CD14-positive monocyte (primary cell): Measurements from ENCODE around the genes KCNC1, LDHAL6A and MRGPRX2.

GRCh38 chr11:17315283-17315725 is 36.3 kb upstream of the NCR3LG1 start:
- CAGE, long polyA plus RNA = no peak

DNA sequence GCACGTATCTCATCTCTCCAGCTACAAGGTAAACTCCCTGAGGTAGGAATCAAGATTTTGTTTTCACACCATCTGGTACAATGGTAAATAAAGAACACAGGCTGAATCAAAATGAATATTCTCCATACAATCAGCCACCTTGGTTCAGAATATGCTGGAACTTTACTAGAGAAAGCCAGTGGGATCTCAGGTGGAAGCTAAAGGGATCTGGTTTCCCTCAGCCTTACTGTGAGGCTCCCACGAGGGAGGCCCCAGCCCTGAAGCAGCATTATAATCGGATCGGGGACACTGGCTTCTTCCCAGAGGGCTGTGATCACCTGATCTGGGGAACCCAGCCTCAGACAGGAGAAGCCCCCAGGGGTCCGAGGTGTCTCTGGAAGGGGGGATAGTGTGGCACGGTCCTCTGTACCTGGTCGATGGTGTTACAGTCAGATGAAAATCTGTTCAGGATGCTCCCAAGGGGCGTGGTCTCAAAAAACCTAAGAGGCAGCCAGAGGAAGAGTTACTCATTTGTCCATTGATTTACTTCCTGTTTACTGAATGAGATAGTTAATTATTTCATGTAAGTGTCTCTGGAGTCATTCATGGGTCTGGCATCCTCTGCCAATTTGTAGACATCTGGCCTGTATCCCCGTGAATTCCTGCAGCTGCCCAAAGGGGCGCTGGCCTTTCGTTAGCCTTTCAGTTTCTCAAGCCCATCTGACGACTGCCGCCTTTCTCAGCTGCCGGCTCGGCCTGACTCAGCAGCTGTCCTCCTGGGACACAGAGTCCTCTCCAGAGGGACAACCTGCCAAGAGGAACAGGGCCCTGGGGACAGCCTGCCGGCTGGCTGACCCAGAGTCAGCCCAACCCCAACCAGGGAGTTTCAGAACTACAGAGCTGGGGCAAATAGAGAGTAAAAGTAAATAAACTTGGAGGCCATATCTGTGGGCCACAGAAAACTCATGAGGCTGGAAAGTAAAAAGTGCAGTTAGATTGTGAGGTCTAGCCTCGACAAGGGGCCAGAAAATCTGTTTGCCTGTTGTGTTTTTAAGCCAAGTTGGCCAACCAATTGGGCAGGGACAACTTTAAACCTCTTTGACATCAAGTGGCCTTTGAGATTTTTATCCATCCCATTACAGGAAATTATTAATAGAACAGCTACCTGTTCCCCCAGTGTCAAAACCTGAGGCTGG is 17.0 kb upstream of the KCNJ11 start:
- CAGE, long polyA plus RNA = no peak

DNA sequence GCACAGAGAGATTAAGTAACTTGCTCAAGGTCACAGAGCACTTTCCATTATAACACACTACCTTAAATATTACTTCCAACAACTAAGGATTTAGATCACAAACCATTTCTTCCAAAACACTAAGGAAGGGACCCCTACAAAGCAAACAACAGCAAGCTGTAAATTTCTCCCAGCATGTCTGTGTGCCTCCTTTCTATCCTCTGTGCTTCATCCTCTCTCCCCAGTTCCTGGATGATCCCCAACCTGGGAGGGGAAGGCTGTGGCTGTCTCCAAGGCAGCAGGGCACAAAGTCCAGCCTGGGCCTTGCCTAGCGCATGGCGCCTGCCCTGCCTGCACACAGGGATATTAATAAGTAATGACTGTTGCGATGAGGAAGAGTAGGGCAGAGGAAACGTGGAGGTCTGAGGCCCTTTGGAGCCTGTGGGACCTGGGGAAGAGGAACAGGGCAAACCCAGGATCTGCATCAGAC is 2.0 kb downstream of the USH1C start:
- CAGE, long polyA plus RNA = no peak

- CAGE, long polyA plus RNA = no peak
These were observed at the start of gene KCNC1 for GRCh38 chr11:17734235-17735016. Gene KCNC1 (plus strand): TSS chr11:17734781.

DNA sequence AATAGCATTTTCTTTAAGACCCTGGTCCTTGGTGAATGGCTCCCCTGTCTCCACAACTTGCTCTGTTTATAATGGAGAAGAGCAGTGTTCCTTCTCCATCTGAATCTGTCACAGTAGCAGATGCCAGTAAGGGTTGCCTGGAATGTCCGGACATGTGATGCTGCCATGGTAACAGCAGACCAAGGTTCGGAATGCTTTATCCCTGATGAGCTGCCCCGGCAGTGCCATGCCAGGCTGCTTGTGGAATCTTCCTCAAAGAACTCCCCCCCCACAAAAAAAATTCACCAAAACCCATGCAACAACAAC is 72.4 kb downstream of the KCNC1 start:
- CAGE, long polyA plus RNA = no peak

GRCh38 chr11:18065483-18065979 is 19.5 kb upstream of the TPH1 start:
- CAGE, long polyA plus RNA = no peak

- CAGE, long polyA plus RNA = no peak
These were observed 12.2 kb downstream of the HPS5 start for GRCh38 chr11:18309615-18310190.

DNA sequence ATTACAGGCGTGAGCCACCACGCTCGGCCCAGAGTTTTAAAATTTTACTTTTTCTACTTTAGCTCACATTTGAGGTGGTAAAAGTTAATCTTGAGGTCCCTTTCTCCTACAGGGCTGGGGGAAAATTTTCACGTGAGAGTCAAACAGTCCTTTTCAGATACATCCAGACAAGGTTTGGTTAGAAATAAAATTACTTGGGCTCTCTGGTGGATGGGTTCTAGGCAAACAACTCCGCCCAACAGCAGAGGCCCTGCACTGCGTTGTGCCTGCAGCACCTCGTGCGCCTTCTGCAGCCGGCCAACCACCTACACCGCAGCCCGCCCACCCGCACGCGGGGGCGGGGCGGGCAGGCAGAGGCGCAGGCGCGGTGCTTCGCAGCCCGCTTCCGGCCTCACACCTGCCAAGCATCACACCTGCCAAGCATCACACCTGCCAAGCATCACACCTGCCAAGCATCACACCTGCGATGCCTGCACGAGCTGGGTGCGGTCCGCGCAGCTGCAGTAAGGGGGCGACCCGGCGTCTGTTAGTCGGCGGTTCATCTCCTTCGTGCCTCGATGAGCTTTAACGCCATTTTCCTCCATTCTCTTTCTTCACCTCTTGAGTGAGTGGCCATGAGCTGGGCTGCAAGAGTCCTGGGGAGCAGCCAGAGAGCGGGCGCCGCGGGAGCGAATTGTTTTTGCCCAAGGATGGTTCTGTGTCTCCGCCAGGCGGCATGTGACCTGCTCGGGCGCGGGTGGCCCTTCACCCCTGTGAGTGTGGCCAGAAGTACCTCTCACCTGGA is at the start of gene LDHAL6A:
TSS of gene LDHAL6A (plus strand) at position 382 of the 784 bp plus-strand sequence.
- CAGE, long polyA plus RNA = no peak

DNA sequence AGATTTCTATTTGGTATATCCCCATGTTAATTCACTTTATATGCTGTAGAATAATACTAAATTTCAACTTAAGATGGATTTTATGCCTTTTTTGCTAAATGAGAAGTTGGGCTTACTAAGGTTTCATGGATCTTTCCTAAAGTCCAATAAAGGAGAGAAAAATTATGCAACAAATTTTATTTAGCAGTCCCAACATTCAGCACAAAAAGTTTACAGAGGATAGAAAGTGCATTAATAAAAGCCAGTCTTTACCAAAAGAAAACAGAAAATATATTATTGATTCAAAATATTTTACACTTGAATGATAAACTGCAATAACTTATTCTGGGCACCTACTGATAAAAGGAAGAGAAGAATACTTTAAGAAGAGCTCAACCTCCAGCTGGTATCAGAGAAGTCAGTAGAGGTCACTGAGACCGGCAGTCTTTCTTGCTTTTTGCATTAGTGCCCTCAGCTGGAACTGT is 24.5 kb downstream of the LDHAL6A start:
- CAGE, long polyA plus RNA = no peak

GRCh38 chr11:18633235-18633598 is 925 bp downstream of the SPTY2D1 start:
- CAGE, long polyA plus RNA = no peak

- CAGE, long polyA plus RNA = no peak
These were observed 501 bp upstream of the SPTY2D1 start for GRCh38 chr11:18634655-18635031.

- CAGE, long polyA plus RNA = no peak
These were observed 9.7 kb upstream of the SPTY2D1 start for GRCh38 chr11:18643755-18644245.

GRCh38 chr11:18672146-18672579 is 26.4 kb upstream of the TMEM86A start:
- CAGE, long polyA plus RNA = no peak

DNA sequence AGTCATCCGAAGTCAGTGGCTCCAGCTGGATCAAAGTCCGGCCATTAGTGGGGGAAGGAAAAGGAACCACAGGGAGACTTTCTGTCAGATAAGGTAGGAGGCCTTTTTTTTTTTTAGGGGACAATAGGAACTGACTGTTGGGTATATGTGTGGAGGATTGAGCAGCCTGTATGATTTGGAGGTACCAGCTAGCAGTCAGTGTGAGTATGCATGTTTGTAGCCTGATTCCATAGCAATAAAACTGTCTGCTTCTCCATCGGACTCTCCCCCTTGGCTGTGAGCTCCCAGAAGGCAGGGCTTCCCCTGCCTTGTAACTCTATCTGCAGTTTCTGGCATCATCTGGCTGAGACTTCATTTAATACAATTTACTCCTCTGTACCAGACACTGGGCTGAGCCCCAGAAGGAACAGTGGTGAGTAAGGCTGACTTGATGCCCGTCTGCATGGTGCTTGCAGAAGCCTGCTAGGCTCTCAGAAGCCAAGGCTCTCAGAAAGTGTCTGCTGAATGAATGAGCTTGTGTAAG is 5.7 kb downstream of the IGSF22 start:
- CAGE, long polyA plus RNA = no peak

- CAGE, long polyA plus RNA = no peak
These were observed 4.3 kb downstream of the IGSF22 start for GRCh38 chr11:18721423-18722258.

DNA sequence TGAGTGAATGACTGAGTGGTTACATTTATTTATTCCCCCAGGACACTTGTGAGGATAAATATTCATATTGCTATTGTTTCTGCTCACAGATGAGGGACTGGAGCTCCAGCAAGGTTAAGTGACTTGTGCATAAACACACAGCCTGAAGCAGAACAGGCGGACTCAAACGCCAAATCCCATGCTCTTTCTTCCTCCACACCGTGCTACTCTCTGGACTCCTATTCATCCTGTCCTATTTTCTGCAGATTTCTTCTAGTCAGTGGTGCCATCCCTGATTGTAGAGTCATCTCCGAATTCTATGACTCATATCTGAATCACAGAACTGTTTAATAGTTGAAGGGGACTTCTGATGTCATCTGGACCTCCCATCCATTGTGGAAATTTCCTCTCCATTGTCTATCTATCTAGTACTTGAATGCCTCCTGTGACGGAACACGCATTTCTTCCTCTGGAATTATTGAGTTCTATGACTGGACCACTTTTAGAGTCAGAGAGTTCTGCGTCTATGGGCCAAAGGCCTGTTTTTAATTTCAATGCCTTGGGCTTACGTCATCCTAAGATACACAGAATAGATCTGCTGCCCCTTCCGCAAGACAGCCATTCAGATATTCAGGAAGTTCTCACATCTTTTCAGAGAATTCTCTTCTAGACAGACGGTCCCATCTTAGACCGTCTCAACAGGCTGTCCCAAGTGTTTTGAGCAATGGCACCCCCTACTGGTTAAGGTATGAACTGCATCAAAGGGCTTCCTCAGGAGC is 27.7 kb downstream of the PTPN5 start:
- CAGE, long polyA plus RNA = no peak

DNA sequence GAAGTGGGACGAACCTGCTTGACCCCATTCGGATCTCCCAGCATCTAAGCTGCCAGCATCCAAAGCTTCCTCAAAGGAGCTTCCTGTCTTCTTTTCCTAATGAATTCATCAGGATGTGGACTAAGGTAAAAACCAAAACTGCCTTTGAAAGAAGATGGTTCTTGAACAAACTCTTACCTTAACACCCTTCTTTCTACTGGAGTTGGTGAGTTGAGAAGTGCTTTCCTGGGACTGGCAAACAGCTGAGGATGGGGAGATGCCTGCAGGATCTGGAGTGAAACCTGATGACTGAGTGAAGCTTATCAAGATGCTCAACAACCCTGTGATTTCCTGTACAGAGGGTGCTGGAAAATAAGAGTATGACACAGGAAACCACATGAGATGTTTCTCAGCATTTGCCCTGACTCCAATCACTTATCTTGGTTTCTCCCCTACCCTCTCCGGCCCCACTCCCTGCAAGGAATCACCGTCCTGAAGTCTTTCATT is at the start of gene MRGPRX2:
TSS of gene MRGPRX2 (minus strand) at position 276 of the 486 bp plus-strand sequence.
- CAGE, long polyA plus RNA = no peak

- CAGE, long polyA plus RNA = no peak
These were observed 15.5 kb downstream of the E2F8 start for GRCh38 chr11:19225184-19225706.

DNA sequence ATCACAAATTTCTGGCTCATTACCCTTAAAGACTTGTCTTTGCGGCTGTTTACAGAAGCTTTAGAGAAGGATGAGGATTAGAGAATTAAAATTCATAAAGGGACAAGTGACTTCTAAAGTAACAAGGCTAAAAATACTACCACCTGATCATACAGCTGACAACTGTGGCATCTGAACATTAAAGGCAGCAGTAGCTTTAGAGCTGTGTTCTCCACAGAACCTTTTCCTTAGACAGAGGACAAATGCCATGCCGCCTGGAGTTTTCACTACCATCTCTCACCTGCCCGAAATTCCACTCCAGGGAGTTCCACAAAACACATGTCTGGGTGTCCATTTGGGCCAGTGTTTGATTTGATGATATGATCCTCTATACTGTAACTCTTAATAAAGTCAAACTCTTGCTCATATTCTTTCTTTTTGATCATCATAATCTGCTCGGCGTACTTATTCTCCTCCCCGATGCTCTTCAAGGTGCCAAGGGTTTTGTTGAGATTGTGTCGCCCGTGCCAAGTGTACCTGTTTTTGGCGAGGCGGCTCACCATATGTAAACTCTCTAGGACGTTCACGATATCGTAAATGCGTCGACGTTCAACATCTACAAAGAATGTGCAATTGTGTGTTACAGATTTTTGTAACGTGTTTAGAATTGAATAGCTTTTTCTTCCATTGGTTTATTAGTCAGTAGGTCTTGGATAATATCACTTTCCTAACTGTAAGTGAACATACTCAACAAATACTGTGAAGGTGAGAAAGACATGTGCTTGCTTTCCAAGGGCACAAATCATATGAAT is 6.1 kb downstream of the E2F8 start:
- CAGE, long polyA plus RNA = no peak

- CAGE, long polyA plus RNA = no peak
These were observed 181.6 kb upstream of the E2F8 start for GRCh38 chr11:19422326-19422862.